ENCODE results near the genes NLRX1, RNF26 and MFRP.

- RAMPAGE, long total RNA = no peak
- RRBS = 36% methylated on average over 1 of the region's 21 CpGs
PRO-cap:
- standard = unidirectional peak, minus-strand start at chr11:118870211
- CoPRO, capped RNA only, 2 experiments = no peak in any of the 2 experiments
- CoPRO, capped and uncapped RNA, 2 experiments = no peak in any of the 2 experiments
- CoPRO, uncapped RNA only, 2 experiments = no peak in any of the 2 experiments
CAGE:
- cytosol, long polyA plus RNA = no peak
- long polyA plus RNA = no peak
- nucleolus, long total RNA = no peak
- nucleus, long polyA plus RNA = no peak
Observed at GRCh38 chr11:118870100-118871264, 13.2 kb upstream of the CXCR5 start.

DNA sequence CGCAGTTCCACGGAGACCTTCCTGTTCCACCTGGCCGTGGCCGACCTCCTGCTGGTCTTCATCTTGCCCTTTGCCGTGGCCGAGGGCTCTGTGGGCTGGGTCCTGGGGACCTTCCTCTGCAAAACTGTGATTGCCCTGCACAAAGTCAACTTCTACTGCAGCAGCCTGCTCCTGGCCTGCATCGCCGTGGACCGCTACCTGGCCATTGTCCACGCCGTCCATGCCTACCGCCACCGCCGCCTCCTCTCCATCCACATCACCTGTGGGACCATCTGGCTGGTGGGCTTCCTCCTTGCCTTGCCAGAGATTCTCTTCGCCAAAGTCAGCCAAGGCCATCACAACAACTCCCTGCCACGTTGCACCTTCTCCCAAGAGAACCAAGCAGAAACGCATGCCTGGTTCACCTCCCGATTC, 10.1 kb downstream of the CXCR5 start:
- RAMPAGE, long total RNA = no peak
- RRBS = no CpG with 5 or more reads among the region's 18 CpGs
PRO-cap:
- standard = no peak
- CoPRO, capped RNA only, 2 experiments = no peak in any of the 2 experiments
- CoPRO, capped and uncapped RNA, 2 experiments = no peak in any of the 2 experiments
- CoPRO, uncapped RNA only, 2 experiments = no peak in any of the 2 experiments
CAGE:
- cytosol, long polyA plus RNA = no peak
- long polyA plus RNA = no peak
- nucleolus, long total RNA = no peak
- nucleus, long polyA plus RNA = no peak

- RAMPAGE, long total RNA = start-site peak on the plus strand at chr11:118910650-118910683, 23 and 30 reads in 2 replicates
- RRBS = 7% methylated on average over 11 of the region's 55 CpGs
PRO-cap:
- standard = bidirectional peak, plus-strand start at chr11:118910639, minus-strand start at chr11:118910542
- CoPRO, capped RNA only, 2 experiments = peak in 2 of 2 experiments; most common plus-strand start chr11:118910639 (in 1); most common minus-strand start chr11:118910542 (in 1)
- CoPRO, capped and uncapped RNA, 2 experiments = no peak in any of the 2 experiments
- CoPRO, uncapped RNA only, 2 experiments = peak in 1 of 2 experiments; most common plus-strand start chr11:118910712 (in 1); most common minus-strand start chr11:118910533 (in 1)
CAGE:
- cytosol, long polyA plus RNA = no peak
- long polyA plus RNA = no peak
- nucleolus, long total RNA = no peak
- nucleus, long polyA plus RNA = no peak
Observed at GRCh38 chr11:118910391-118910972, 15.2 kb downstream of the BCL9L start.

GRCh38 chr11:118912268-118913268, 13.2 kb downstream of the BCL9L start:
- RAMPAGE, long total RNA = no peak
- RRBS = no CpG with 5 or more reads among the region's 25 CpGs
PRO-cap:
- standard = bidirectional peak, plus-strand start at chr11:118912542, minus-strand start at chr11:118912429; bidirectional peak, plus-strand start at chr11:118913014, minus-strand start at chr11:118913005
- CoPRO, capped RNA only, 2 experiments = peak in 2 of 2 experiments; most common plus-strand start chr11:118912587 (in 2); most common minus-strand start chr11:118912429 (in 1)
- CoPRO, capped and uncapped RNA, 2 experiments = peak in 2 of 2 experiments; most common plus-strand start chr11:118912587 (in 2); most common minus-strand start chr11:118912429 (in 2)
- CoPRO, uncapped RNA only, 2 experiments = no peak in any of the 2 experiments
CAGE:
- cytosol, long polyA plus RNA = no peak
- long polyA plus RNA = no peak
- nucleolus, long total RNA = no peak
- nucleus, long polyA plus RNA = no peak

GRCh38 chr11:118998989-118999488, 1.1 kb downstream of the CENATAC start:
- RAMPAGE, long total RNA = no peak
- RRBS = no CpG with 5 or more reads among the region's 6 CpGs
PRO-cap:
- standard = no peak
- CoPRO, capped RNA only, 2 experiments = no peak in any of the 2 experiments
- CoPRO, capped and uncapped RNA, 2 experiments = no peak in any of the 2 experiments
- CoPRO, uncapped RNA only, 2 experiments = no peak in any of the 2 experiments
CAGE:
- cytosol, long polyA plus RNA = no peak
- long polyA plus RNA = no peak
- nucleolus, long total RNA = no peak
- nucleus, long polyA plus RNA = no peak

- RAMPAGE, long total RNA = no peak
- RRBS = no CpG with 5 or more reads among the region's 20 CpGs
PRO-cap:
- standard = no peak
- CoPRO, capped RNA only, 2 experiments = no peak in any of the 2 experiments
- CoPRO, capped and uncapped RNA, 2 experiments = no peak in any of the 2 experiments
- CoPRO, uncapped RNA only, 2 experiments = peak in 1 of 2 experiments; most common plus-strand start chr11:119021574 (in 1); most common minus-strand start chr11:119021564 (in 1)
CAGE:
- cytosol, long polyA plus RNA = no peak
- long polyA plus RNA = no peak
- nucleolus, long total RNA = no peak
- nucleus, long polyA plus RNA = no peak
Observed at GRCh38 chr11:119021254-119022392, 3.1 kb downstream of the TRAPPC4 start.

DNA sequence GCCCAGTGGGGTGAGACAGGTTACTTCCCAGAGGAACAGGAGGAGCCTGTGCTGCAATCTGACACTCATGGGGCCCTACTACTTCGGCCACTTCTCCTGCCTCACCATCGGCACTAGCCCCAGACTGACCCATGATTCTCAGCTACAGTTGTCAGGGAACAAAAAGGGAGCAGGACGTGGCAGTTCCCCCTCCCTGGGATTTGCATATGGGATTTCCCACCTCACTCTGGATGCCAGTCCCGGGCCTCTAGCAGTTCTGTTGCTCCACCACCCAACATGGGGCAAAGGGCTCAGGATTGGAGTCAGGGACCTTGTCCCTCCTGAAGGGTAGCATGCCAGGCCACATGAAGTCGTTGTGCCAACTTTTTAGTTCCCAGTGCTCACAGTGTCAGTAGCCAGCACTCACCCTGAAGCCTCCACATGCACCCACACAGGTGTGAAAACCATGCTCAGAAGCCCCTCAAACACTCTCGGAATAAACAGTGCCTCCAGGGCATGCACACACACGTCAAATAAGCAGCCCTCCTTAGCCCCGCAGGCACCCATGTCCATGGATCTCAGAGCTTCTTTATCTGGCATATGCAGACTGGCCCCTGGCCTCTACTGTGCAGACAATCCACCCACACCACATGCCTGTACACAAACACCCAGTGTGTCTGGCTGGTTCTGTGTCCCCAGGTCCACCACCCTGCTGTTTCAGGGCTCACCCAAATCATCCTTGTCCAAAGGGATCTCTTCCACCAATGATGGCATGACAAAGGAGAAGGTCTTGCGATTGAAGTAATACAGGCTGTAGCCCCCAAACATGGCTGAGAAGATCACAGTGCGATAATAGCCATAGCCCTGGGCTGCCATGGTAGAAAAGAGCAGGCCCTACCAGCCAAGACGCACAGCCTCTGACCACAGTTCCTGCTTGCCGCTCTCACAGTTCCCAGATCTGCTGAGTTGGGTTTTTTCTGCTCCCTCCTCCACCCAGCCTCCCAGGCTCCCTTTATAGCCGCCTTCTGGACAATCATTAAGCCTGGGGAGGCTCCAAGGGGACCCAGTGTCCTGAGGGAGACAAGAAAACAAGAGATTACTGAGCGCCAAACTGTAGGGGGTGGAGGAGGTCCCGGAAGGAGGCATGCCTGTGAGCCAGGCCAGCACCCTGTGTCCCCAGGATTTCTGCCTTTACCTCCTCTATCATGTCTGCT, 10.3 kb downstream of the TRAPPC4 start:
- RAMPAGE, long total RNA = no peak
- RRBS = no CpG with 5 or more reads among the region's 15 CpGs
PRO-cap:
- standard = bidirectional peak, plus-strand start at position 1,018 of the sequence, minus-strand start at position 898 of the sequence
- CoPRO, capped RNA only, 2 experiments = no peak in any of the 2 experiments
- CoPRO, capped and uncapped RNA, 2 experiments = no peak in any of the 2 experiments
- CoPRO, uncapped RNA only, 2 experiments = no peak in any of the 2 experiments
CAGE:
- cytosol, long polyA plus RNA = no peak
- long polyA plus RNA = no peak
- nucleolus, long total RNA = no peak
- nucleus, long polyA plus RNA = no peak

DNA sequence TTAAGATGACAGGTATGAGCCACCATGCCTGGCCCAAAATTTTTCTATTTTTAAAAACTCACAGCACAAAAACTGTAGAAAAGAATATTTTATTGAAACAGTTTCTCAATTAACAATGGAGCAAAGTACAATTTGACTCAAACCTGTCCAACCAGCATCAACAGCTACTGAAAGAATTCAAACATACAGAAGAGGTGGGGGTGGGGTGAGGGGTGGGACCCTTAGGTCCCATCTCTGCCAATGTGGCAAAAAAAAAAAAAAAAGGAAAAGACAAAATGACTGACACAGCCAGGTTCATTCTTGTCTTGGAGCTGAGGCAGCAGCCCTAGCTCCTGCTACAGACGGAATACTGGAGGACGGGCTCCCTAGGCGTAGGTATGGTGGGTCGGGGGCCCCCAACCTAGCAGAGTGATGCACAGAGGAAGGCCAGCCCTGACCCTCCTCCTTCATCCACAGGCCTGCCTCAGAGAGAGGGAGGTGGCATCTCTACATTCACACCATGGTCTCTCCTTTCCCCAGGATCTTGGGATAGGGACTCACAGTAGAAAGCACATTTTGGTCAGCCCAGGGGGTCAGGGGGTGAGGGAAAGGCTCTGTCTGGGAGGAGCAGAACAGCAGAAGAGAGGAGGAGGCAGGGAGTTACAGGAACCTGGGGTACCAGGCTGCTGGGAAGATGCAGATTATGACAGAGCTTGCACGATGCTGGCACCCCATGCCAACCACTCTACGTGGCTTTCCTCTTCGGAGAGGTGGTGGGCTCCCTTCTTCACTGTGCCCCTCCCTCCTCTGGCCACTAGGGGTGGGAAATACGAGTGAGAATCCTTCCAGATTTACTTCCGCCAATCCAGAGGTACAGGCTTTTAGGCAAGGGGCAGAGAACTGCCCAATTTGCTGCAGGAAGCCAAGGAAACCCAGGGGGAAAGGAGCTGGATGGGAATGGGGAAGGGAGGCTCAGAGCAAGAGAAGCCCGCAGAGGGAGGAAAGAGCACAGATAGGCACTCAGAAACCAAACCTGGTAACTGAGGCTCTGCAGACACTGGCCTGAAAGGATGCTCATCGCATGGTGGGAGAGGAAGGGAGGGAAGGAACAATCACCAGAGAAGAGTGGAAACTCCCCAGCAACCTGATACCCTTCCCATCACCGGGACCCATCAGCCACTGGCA, 12.5 kb downstream of the HYOU1 start:
- RAMPAGE, long total RNA = no peak
- RRBS = no CpG with 5 or more reads among the region's 12 CpGs
PRO-cap:
- standard = no peak
- CoPRO, capped RNA only, 2 experiments = no peak in any of the 2 experiments
- CoPRO, capped and uncapped RNA, 2 experiments = no peak in any of the 2 experiments
- CoPRO, uncapped RNA only, 2 experiments = peak in 1 of 2 experiments; most common minus-strand start position 86 of the sequence (in 1)
CAGE:
- cytosol, long polyA plus RNA = no peak
- long polyA plus RNA = no peak
- nucleolus, long total RNA = no peak
- nucleus, long polyA plus RNA = no peak

- RAMPAGE, long total RNA = no peak
- RRBS = 99% methylated on average over 2 of the region's 8 CpGs
PRO-cap:
- standard = no peak
- CoPRO, capped RNA only, 2 experiments = no peak in any of the 2 experiments
- CoPRO, capped and uncapped RNA, 2 experiments = no peak in any of the 2 experiments
- CoPRO, uncapped RNA only, 2 experiments = no peak in any of the 2 experiments
CAGE:
- cytosol, long polyA plus RNA = no peak
- long polyA plus RNA = no peak
- nucleolus, long total RNA = no peak
- nucleus, long polyA plus RNA = no peak
Observed at GRCh38 chr11:119112058-119112759, 5.1 kb downstream of the C2CD2L start.

DNA sequence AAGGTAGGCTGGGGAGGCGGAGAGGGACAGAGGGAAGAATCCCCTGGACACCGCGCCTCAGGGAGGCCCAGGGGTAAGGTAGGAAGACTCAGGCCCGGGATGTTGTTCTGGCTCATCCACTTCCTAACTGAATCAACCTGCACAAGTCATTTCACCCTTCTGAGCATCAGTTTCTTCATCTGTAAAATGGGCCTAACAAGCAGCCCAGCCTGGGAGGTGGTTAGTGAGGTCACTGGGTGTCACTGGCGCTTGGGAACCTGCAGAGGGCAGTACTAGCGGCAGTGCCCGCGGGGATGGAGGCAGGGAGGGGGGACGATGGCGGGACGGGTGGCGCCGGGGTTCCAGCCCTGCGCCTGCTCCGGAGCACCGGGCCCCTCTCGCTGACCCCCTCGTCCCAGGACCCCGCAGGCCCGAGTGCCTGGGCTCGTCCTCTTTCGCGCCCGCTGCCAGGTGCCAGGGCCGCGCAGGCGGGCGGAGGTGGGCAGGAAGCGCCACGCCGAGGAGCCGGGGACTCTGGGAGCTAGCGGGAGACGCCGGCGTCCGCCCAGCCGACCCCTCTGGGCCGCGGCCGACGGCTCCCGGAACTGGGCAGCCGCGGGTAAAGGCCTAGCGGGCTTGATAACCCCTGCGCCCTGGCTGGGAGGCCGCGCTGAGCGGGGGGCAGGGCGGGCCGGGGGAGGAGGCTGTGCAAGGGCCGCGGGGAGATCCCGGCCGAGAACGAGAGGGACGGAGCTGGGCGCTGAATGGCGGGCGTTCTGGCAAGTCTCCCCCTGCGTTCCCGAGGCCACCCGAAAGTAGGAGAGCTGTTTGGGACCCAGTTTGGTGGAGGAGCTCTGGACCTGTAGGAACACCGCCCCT, at the start of gene NLRX1:
Gene NLRX1, plus strand, starts transcription at position 281 of the 858 bp plus-strand sequence.
- RAMPAGE, long total RNA = no peak
- RRBS = 19% methylated on average over 18 of the region's 65 CpGs
PRO-cap:
- standard = unidirectional peak, plus-strand start at position 302 of the sequence; unidirectional peak, plus-strand start at position 494 of the sequence; bidirectional peak, plus-strand start at position 690 of the sequence, minus-strand start at position 586 of the sequence
- CoPRO, capped RNA only, 2 experiments = peak in 2 of 2 experiments; most common plus-strand start position 298 of the sequence (in 1); most common minus-strand start position 593 of the sequence (in 1)
- CoPRO, capped and uncapped RNA, 2 experiments = no peak in any of the 2 experiments
- CoPRO, uncapped RNA only, 2 experiments = no peak in any of the 2 experiments
CAGE:
- cytosol, long polyA plus RNA = no peak
- long polyA plus RNA = no peak
- nucleolus, long total RNA = no peak
- nucleus, long polyA plus RNA = no peak

- RAMPAGE, long total RNA = start-site peak on the plus strand at chr11:119334524-119334549, 2,258 and 1,713 reads in 2 replicates
- RRBS = 2% methylated on average over 17 of the region's 53 CpGs
PRO-cap:
- standard = bidirectional peak, plus-strand start at chr11:119334527, minus-strand start at chr11:119334293
- CoPRO, capped RNA only, 2 experiments = peak in 2 of 2 experiments; most common plus-strand start chr11:119334527 (in 2); most common minus-strand start chr11:119334254 (in 2)
- CoPRO, capped and uncapped RNA, 2 experiments = peak in 2 of 2 experiments; most common plus-strand start chr11:119334527 (in 2); most common minus-strand start chr11:119334285 (in 2)
- CoPRO, uncapped RNA only, 2 experiments = peak in 1 of 2 experiments; most common plus-strand start chr11:119334531 (in 1); most common minus-strand start chr11:119334254 (in 1)
CAGE:
- cytosol, long polyA plus RNA = no peak
- long polyA plus RNA = start-site peak on the plus strand at chr11:119334497-119334563, 60 and 124 reads in 2 replicates
- nucleolus, long total RNA = no peak
- nucleus, long polyA plus RNA = no peak
Observed at GRCh38 chr11:119334009-119334830, at the start of gene RNF26. Gene RNF26 (plus strand): TSS chr11:119334527.

DNA sequence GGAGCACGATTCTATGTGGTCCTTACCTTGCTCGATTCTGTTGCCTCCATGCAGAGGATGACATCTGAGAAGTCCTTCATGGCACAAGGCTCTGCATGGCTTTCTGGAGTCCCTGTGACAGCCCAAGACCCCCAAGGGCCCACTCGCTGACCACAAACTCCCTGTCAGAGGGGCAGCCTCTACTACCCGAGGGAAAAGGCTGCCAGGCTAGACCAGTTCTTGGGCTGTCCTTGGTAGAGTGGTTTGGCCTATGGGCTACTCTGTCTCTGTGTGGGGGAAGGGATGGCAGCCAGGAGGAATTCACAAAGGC, at the start of gene MFRP:
Gene MFRP, minus strand, starts transcription at position 272 of the 310 bp plus-strand sequence.
- RAMPAGE, long total RNA = no peak
- RRBS = no CpG with 5 or more reads among the region's 4 CpGs
PRO-cap:
- standard = no peak
- CoPRO, capped RNA only, 2 experiments = no peak in any of the 2 experiments
- CoPRO, capped and uncapped RNA, 2 experiments = no peak in any of the 2 experiments
- CoPRO, uncapped RNA only, 2 experiments = no peak in any of the 2 experiments
CAGE:
- cytosol, long polyA plus RNA = no peak
- long polyA plus RNA = no peak
- nucleolus, long total RNA = no peak
- nucleus, long polyA plus RNA = no peak

DNA sequence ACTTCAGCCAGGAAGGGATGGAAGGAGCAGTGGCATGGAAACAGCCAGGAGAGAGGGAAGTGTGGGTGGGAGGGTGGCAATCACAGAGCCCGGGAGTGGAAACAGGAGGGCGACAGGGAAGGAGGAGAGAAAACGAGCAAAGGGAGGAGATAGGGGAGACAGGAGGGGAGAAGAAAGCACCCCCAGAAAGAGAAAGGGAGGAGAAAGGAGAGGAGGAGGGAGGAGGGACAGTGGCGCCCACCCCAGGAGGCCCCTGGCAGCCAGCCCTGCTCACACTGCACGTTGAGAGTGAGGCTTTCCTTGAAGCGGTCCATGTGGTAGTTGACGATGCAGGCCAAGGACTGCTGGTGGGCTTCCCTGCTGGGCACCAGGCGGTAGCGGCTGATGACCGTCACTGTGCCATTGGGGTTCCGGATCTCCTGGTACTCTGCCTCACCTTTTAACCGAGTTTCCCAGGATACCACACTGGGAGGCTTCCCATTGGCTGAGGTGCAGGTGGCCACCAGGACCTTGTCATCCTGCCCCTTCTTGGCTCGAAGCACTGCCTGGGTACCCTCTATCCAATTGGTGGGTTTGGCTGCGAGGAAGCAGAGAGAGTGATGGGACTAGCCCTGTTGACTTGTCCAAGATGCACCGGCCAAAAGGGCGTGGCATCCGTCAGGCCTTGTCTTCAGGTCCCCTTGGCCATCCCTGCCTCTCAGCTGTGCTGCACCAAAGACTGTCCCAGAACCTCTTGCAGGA, 51.5 kb downstream of the NECTIN1 start:
- RAMPAGE, long total RNA = no peak
- RRBS = no CpG with 5 or more reads among the region's 17 CpGs
PRO-cap:
- standard = no peak
- CoPRO, capped RNA only, 2 experiments = no peak in any of the 2 experiments
- CoPRO, capped and uncapped RNA, 2 experiments = no peak in any of the 2 experiments
- CoPRO, uncapped RNA only, 2 experiments = no peak in any of the 2 experiments
CAGE:
- cytosol, long polyA plus RNA = no peak
- long polyA plus RNA = no peak
- nucleolus, long total RNA = no peak
- nucleus, long polyA plus RNA = no peak

GRCh38 chr11:119727551-119728174, 1.3 kb downstream of the NECTIN1 start:
- RAMPAGE, long total RNA = no peak
- RRBS = no CpG with 5 or more reads among the region's 48 CpGs
PRO-cap:
- standard = no peak
- CoPRO, capped RNA only, 2 experiments = no peak in any of the 2 experiments
- CoPRO, capped and uncapped RNA, 2 experiments = no peak in any of the 2 experiments
- CoPRO, uncapped RNA only, 2 experiments = no peak in any of the 2 experiments
CAGE:
- cytosol, long polyA plus RNA = no peak
- long polyA plus RNA = no peak
- nucleolus, long total RNA = no peak
- nucleus, long polyA plus RNA = no peak

GRCh38 chr11:119888323-119888522, 159.2 kb upstream of the NECTIN1 start:
- RAMPAGE, long total RNA = no peak
- RRBS = no CpG with 5 or more reads among the region's 2 CpGs
PRO-cap:
- standard = no peak
- CoPRO, capped RNA only, 2 experiments = no peak in any of the 2 experiments
- CoPRO, capped and uncapped RNA, 2 experiments = no peak in any of the 2 experiments
- CoPRO, uncapped RNA only, 2 experiments = no peak in any of the 2 experiments
CAGE:
- cytosol, long polyA plus RNA = no peak
- long polyA plus RNA = no peak
- nucleolus, long total RNA = no peak
- nucleus, long polyA plus RNA = no peak

GRCh38 chr11:120024084-120024359, 113.9 kb downstream of the TRIM29 start:
- RAMPAGE, long total RNA = no peak
- RRBS = no CpG with 5 or more reads among the region's 4 CpGs
PRO-cap:
- standard = no peak
- CoPRO, capped RNA only, 2 experiments = no peak in any of the 2 experiments
- CoPRO, capped and uncapped RNA, 2 experiments = no peak in any of the 2 experiments
- CoPRO, uncapped RNA only, 2 experiments = no peak in any of the 2 experiments
CAGE:
- cytosol, long polyA plus RNA = no peak
- long polyA plus RNA = no peak
- nucleolus, long total RNA = no peak
- nucleus, long polyA plus RNA = no peak

DNA sequence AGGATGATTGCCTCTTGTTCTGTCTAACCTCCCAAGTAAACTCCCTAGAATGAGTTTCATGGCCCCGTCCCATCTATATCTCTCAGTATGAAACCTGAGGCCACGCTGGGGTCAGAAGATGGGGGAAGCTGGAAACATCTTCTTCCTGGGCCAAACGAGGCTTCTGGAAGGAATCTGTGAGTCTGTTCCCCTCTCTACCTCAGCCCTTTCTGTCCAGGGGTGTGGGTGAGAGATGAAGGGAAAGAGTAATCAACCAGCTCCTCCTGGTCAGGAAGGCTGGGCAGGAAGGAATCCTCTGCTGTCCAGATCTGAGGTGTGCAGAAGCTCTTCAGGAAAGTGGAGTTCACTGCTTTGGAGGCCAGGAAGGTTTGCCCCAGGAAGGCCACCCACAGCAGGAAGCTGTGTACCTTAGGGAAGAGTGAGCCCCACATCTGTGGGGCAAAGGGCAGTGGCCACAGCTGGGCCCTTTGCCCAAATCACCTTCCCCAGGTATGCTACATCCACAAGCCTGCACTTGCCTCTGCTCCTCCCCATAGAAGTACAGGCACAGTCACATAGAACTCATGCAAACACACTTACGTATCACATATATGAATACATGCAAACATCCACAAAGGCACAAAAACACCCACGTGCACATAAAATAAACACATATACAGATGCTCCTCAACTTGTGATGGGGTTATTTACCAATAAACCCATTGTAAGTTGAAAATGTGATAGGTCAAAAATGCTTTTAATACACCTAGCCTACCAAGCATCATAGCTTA, 2.2 kb downstream of the TRIM29 start:
- RAMPAGE, long total RNA = no peak
- RRBS = no CpG with 5 or more reads among the region's 5 CpGs
PRO-cap:
- standard = no peak
- CoPRO, capped RNA only, 2 experiments = no peak in any of the 2 experiments
- CoPRO, capped and uncapped RNA, 2 experiments = no peak in any of the 2 experiments
- CoPRO, uncapped RNA only, 2 experiments = no peak in any of the 2 experiments
CAGE:
- cytosol, long polyA plus RNA = no peak
- long polyA plus RNA = no peak
- nucleolus, long total RNA = no peak
- nucleus, long polyA plus RNA = no peak